ENCODE measurements around a stretch of chr3.

DNA sequence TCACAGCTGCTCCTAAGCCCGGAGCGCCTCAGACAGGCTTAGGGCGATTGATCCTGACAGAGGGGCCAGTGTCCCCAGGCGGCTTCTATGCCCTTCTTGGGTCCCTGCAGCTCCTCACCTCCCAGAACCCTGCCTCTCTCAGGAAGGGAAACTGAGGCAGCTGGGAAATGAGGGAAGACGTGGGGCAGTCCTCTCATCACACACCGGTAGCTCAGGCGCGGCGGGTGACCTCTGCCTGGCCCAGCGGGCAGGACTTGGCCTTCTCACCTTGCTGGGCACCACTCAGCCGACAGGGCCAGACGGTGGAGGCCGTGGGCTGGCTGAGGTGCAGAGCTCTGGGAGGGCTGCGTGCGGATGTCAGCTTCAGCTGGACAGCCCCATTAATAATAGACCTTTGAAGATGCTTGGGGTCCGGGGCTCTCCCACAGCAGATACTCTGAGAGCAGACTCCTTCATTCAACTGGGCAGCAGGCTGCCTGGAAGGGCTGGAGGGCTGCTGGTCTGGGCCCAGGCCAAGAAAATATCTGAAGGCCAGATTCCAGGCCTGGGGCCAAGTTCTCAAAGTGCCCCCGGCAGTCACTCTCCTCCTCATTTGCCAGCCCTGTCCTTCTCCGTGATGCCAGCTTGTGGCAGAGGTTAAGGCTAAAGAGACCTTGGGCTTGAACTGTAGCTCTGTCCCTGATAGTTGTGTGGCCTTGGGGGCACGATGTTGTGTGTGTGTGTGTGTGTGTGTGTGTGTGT lies 39.3 kb downstream of the FAM3D start:
- PRO-cap = no peak
- RAMPAGE, long total RNA = no peak

DNA sequence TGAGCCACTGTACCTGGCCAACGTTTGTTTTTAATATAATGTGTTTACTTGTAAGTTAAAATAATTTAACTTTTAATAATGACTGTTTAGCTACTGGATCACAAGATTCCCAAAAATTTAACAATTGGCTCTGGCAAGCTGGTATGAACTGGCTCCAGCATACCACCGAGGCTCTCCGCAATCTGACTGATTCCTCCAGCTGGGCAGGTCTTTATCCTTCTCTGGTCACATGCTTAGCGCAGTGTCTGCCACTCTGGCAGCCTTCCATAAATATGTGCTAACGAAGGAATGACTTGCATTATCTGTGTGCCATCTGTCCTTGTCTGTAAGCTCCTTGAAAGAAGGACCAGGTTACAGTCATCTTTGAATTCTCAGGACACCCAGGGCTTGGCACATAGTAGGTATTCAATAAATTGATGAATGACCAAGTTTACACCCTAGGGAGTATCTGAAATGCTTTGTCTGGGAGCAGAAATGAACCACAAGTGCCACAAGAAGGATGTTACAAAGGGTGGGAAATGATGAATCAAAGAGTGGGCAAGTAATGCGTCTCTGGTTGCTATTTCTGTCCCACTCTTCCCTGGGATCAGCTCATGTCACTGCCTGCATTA lies 16.4 kb upstream of the FAM3D start:
- PRO-cap = no peak
- RAMPAGE, long total RNA = no peak

GRCh38 chr3:58690423-58691004 lies 23.9 kb upstream of the FAM3D start:
- PRO-cap = no peak
- RAMPAGE, long total RNA = no peak

DNA sequence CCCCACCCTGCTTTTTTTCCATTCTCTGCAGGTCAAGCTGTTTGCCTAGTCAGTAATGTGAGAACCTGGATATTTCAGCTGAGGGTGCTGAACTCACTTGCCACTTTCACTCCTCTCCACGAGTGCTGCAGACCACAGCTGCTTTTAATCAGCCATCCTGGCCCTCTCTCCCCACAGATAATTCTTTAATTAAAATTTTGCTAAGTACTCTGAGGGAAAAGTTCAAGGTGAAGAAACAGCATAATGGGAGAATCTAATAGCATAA lies 150.1 kb downstream of the CFAP20DC start:
- PRO-cap = no peak
- RAMPAGE, long total RNA = no peak

- PRO-cap = no peak
- RAMPAGE, long total RNA = no peak
Measured at GRCh38 chr3:59452422-59452811, 402.6 kb upstream of the CFAP20DC start.

GRCh38 chr3:60360600-60361576 lies 890.4 kb downstream of the FHIT start:
- PRO-cap = no peak
- RAMPAGE, long total RNA = start-site peak on the minus strand at chr3:60361166-60361273, 5 reads; start-site peak on the minus strand at chr3:60361360-60361480, 5 reads

- PRO-cap = no peak
- RAMPAGE, long total RNA = start-site peak on the minus strand at chr3:60470299-60470424, 7 reads
Measured at GRCh38 chr3:60470079-60470871, 781.0 kb downstream of the FHIT start.

GRCh38 chr3:60804826-60805106 lies 446.5 kb downstream of the FHIT start:
- PRO-cap = no peak
- RAMPAGE, long total RNA = start-site peak on the minus strand at chr3:60804883-60805003, 19 reads

GRCh38 chr3:60965104-60965876 lies 286.0 kb downstream of the FHIT start:
- PRO-cap = no peak
- RAMPAGE, long total RNA = no peak

DNA sequence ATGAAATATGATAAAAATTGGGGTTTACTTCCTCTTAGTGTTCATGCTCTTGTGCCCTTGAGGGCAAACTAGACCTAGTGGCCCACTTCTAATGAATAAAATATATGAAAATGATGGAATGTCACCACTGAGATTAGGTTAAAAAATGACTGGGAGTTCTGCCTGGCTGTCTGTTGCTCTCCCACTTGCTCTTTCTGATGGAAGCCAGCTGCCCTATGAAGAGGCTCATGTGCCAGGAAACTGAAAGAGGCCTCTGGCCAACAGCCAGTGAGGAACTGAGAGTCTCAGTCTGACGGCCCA lies 107.0 kb upstream of the FHIT start:
- PRO-cap = no peak
- RAMPAGE, long total RNA = no peak

- PRO-cap = no peak
- RAMPAGE, long total RNA = start-site peak on the plus strand at chr3:61586294-61586409, 14 reads
Measured at GRCh38 chr3:61585943-61586694, 24.7 kb downstream of the PTPRG start.

- PRO-cap = no peak
- RAMPAGE, long total RNA = start-site peak on the plus strand at chr3:61685137-61685223, 7 reads; start-site peak on the plus strand at chr3:61685319-61685384, 5 reads
Measured at GRCh38 chr3:61684971-61685536, 123.7 kb downstream of the PTPRG start.

- PRO-cap = no peak
- RAMPAGE, long total RNA = no peak
Measured at GRCh38 chr3:61742567-61743259, 181.3 kb downstream of the PTPRG start.

GRCh38 chr3:61767209-61768217 lies 206.1 kb downstream of the PTPRG start:
- PRO-cap = no peak
- RAMPAGE, long total RNA = no peak

- PRO-cap = no peak
- RAMPAGE, long total RNA = no peak
Measured at GRCh38 chr3:61808419-61809603, 247.4 kb downstream of the PTPRG start.

- PRO-cap = no peak
- RAMPAGE, long total RNA = start-site peak on the plus strand at chr3:61809972-61809987, 12 reads
Measured at GRCh38 chr3:61809604-61810344, 248.4 kb downstream of the PTPRG start.

GRCh38 chr3:61817631-61818344 lies 256.4 kb downstream of the PTPRG start:
- PRO-cap = no peak
- RAMPAGE, long total RNA = no peak

DNA sequence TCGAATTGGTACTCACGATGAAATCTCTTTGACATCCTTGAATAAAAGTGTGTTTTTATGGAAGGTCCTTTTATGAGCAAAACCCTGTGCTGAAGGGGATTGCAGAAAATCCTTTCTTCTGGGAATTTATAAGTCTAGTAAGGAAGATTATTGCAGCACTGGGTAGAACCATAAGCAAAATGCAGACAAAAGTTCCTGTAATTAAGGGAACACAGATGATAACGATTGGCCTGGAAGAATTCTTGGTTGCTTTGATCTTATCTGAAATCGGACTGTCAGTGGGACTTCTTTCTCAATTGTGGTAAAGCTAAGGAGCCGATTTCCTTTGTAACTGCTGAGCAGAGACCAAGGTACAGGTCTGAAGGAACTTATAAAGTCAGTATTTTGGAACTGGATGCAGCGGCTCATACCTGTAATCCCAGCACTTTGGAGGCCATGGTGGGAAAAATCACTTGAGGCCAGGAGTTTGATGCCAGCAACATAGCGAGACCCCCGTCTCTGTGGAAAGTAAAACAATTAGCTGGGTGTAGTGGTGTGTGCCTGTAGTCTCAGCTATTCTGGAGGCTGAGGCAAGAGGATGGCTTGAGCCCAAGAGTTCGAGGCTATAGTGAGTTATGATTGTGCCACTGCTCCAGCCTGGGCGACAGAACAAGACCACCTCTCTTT lies 346.2 kb downstream of the PTPRG start:
- PRO-cap = no peak
- RAMPAGE, long total RNA = no peak

- PRO-cap = no peak
- RAMPAGE, long total RNA = no peak
Measured at GRCh38 chr3:62149892-62150431, 168.9 kb upstream of the C3orf14 start.

DNA sequence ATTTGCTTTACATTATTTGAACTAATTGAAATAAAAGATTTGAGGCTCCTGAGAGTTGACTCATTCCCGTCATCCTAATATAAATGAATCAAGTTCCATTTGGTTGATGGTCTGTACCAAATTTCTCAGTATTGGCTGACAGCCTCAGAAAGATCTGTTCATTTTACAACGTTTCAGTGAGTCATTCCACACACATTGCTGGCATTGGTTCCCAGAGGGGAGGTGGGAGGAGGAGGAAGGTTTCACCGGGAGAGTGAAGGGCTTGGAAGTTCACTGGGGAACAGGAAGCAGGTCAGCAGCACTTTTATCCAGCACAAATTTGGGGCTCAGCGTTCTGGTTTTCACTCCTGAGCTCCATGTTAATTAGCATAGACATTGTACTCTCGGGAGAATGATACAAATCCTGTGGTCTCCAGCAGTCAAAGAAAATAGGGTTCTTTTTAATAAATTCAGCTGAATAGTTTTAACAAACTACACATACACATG lies 176.8 kb upstream of the CADPS start:
- PRO-cap = no peak
- RAMPAGE, long total RNA = no peak